ENCODE data around the genes FRAT1, PGAM1, HPS1 and HPSE2.

DNA sequence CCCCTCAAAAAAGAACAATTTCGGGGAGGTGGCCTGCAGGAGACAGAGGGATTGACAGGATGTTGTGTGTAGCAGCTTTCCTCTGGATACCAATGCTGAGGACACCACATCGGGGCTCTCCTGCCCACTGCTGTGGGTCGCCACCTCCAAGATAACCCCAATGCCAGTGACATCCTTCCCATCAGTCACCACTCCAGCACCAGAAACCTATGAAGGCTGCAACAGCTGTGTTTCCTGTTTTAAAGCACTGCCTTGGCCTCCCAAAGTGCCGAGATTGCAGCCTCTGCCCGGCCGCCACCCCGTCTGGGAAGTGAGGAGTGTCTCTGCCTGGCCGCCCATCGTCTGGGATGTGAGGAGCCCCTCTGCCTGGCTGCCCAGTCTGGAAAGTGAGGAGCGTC, 17.6 kb downstream of the ARHGAP19 start:
- RRBS = no CpG with 5 or more reads among the region's 10 CpGs
CAGE:
- cytosol, long polyA plus RNA = no peak
- long polyA plus RNA = no peak
- nucleus, long polyA plus RNA = no peak

DNA sequence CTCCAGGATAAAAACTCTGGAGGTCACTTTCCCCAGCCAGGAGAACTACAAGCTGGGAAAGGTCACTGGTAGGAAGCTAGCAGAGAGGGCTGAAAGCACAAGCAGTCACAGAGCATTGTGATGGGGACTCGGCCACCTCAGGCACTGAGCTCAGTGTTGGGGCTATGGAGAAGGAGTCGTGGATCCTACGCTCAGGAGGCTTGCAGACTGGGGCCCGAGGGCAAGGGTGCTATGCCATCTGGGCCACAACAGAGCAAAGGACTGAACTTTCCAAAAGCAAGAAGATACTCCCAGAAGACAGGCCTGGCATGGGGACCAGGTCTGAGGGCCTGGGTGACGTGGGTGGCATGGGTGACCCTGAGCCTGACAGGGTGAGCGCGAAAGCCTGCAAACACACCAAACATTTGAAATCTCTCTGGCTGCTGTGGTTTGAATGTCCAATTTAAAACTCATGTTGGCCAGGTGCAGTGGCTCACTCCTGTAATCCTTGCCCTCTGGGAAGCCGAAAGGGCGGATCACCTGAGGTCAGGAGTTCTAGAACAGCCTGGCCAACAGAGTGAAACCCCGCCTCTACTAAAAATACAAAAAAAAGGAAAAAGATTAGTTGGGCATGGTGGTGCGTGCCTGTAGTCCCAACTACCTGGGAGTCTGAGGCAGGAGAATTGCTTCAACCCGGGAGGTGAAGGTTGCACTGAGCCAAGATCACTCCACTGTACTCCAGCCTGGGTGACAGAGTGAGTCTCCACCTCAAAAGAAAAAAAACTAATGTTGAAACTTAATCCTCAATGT, 9.9 kb upstream of the ARHGAP19 start:
- RRBS = no CpG with 5 or more reads among the region's 12 CpGs
CAGE:
- cytosol, long polyA plus RNA = no peak
- long polyA plus RNA = no peak
- nucleus, long polyA plus RNA = no peak

- RRBS = 2% methylated on average over 25 of the region's 71 CpGs
CAGE:
- cytosol, long polyA plus RNA = no peak
- long polyA plus RNA = no peak
- nucleus, long polyA plus RNA = no peak
Observed at GRCh38 chr10:97318847-97319631, at the start of gene FRAT1. TSS of gene FRAT1 (plus strand) at chr10:97319271.

DNA sequence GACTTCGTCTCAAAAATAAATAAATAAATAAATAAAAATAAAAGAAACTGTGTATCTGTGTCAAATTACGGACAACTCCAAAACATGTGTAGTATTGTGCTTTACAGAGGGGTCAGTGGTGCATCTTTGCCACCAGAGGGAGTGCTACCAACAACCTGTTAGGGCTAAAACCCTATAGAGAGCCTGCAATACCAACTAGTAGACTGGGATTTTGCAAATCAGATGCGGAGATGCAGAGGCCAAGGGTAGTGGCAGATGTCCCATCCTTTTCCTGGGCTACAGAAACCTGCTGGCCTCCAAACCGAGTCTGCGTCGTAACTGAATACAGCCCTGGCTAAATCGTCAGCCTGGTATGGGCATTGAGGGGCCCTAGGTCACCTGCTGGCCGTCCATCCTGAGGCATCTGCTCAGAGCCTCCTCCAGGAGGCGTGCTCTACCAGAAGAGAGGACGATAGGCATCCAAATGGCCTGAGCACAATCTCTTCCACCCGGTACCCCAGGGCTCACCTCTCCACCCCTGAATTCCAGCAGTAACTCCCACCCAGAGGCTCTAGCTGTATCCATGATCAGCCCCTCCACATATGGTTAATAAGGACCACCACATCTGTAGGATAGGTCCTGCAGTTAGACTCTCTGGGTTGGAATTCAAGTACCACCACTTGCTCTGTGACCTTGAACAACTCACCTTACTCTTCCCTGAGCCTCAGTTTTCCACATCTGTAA, 6.2 kb upstream of the RRP12 start:
- RRBS = no CpG with 5 or more reads among the region's 11 CpGs
CAGE:
- cytosol, long polyA plus RNA = no peak
- long polyA plus RNA = no peak
- nucleus, long polyA plus RNA = no peak

DNA sequence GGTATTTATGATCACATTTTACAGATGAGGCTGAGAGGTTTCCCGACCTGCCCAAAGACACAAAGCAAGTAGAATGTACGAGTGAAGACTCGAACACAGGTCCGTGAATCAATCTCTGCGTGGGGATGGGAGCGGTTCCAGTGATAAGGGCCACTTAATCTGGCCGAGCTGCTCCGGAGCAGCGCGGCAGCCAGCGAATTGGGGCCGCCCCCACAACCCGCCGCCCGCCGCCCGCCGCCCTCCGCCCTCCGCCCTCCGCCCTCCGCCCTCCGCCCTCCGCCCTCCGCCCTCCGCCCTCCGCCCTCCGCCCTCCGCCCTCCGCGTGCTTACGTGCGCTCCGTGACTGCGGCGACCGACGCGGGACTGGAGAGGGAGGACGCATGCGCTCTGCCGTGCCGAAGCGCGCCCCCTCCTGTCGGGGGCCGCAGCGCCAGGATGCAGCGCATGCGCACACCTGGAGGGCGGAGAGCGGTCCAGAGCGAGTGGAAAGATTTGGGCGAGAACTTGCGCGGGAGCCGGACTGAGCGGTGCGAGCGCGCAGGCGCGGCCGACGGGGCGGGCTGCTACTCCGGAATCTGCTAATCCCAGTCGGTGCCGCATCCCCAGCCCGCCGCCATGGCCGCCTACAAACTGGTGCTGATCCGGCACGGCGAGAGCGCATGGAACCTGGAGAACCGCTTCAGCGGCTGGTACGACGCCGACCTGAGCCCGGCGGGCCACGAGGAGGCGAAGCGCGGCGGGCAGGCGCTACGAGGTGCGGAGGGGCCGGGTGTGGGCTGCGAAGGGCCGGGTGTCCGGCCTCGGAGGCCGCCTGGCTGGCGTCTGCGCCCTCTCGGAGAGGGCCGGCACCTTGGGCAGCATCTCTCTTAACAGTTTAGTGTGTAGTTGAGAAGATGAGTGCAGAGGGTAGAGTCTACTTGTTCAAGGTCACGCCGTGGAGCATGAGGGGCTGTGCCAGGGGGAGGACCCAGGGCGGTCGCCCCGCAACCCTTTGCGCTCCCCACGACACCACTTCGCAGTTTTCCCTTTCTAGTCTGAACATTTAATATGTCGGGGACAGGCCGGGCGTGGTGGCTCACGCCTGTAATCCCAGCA, at the start of gene PGAM1:
Gene PGAM1 (plus strand): TSS at position 499 of the 1,095 bp plus-strand sequence.
- RRBS = 1% methylated on average over 25 of the region's 113 CpGs
CAGE:
- cytosol, long polyA plus RNA = no peak
- long polyA plus RNA = start-site peak on the plus strand centred at position 531 of the sequence, 68 bp wide, 65 and 198 reads in 2 replicates
- nucleus, long polyA plus RNA = no peak

DNA sequence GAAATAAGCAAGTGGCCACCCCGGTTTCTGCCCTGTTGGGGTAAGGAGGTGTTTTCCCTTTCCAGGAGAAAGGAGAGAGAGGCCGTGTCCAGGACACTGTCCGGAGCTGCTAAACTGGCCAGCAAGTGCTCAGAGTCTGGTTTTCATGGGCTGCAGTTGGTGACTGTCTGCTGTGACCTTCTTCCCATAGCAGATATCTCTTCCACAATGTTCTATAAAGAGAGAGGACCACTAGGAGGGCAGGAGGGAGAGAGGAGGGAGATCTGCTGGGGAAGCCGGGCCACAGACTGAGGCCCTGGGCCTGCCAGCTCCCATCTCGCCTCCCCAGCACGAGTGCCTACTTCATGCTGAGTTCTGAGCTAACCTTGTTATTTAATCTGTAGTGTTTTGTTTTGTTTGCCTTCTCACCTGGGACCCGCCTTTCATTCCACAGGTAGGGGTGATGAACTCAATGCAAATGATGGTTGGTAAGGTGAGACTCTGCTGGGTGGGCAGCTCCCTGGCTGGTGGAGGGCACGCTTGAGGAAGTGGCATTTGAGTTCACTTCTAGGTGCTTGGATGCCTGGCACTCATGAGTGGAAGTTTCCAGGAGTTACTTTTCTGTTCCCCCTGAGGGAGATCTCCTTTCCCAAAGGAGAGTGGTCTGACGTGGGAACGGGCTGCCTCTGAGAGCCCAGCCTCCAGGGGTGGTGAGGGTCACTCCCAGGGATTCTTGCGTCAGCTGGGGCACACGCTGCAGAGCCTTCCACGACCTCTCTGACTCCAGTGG, 22.2 kb downstream of the UBTD1 start:
- RRBS = 96% methylated on average over 3 of the region's 13 CpGs
CAGE:
- cytosol, long polyA plus RNA = no peak
- long polyA plus RNA = no peak
- nucleus, long polyA plus RNA = no peak

GRCh38 chr10:97681956-97682519, 5.0 kb downstream of the AVPI1 start:
- RRBS = no CpG with 5 or more reads among the region's 4 CpGs
CAGE:
- cytosol, long polyA plus RNA = no peak
- long polyA plus RNA = no peak
- nucleus, long polyA plus RNA = no peak

- RRBS = no CpG with 5 or more reads among the region's 7 CpGs
CAGE:
- cytosol, long polyA plus RNA = no peak
- long polyA plus RNA = no peak
- nucleus, long polyA plus RNA = no peak
Observed at GRCh38 chr10:97724211-97725054, 10.9 kb downstream of the MARVELD1 start.

- RRBS = 94% methylated on average over 3 of the region's 6 CpGs
CAGE:
- cytosol, long polyA plus RNA = no peak
- long polyA plus RNA = no peak
- nucleus, long polyA plus RNA = no peak
Observed at GRCh38 chr10:97762826-97763410, 8.9 kb downstream of the SFRP5 start.

DNA sequence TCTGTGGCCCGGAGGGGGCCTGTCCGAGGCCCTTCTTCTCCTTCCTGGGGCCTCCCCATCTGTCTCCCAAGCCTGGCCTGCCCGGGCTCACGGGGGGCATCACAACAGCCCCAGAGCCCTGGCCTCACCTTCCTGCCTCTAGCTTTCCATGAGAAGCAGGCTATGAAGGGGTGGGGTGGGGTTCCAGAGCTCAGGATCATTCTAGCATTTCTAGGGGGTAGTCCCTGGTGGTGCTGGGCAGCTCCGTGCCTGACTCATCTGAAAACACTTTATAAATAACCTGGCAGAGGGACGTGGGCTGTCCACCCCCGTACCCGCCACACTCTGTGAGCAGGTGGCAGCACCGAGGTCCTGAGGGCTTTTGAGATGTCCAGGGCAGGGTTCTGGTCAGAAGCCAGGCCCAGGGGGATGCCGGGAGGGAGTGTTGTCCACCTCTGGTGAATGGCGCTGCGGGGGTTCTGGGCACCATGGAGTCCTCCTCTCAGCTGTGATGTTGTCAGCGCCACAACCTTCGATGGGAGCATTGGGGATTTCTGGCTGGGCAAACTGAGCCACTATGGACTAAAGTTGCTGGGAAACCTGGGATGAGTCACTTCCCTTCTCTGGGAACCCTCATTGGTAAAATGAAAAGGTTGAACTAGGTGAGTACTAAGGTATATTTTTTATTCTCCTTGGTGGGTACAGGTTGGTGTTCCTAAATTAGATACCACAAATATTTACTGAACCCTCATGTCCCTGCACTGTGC, 27.4 kb upstream of the GOLGA7B start:
- RRBS = 70% methylated on average over 3 of the region's 14 CpGs
CAGE:
- cytosol, long polyA plus RNA = no peak
- long polyA plus RNA = no peak
- nucleus, long polyA plus RNA = no peak

- RRBS = 100% methylated on average over 1 of the region's 9 CpGs
CAGE:
- cytosol, long polyA plus RNA = no peak
- long polyA plus RNA = no peak
- nucleus, long polyA plus RNA = no peak
Observed at GRCh38 chr10:97829716-97830435, 19.8 kb upstream of the GOLGA7B start.

- RRBS = no CpG with 5 or more reads among the region's 7 CpGs
CAGE:
- cytosol, long polyA plus RNA = no peak
- long polyA plus RNA = no peak
- nucleus, long polyA plus RNA = no peak
Observed at GRCh38 chr10:98209278-98209949, 58.6 kb downstream of the LOXL4 start.

- RRBS = no CpG with 5 or more reads among the region's 10 CpGs
CAGE:
- cytosol, long polyA plus RNA = no peak
- long polyA plus RNA = no peak
- nucleus, long polyA plus RNA = no peak
Observed at GRCh38 chr10:98420652-98421374, 5.8 kb upstream of the PYROXD2 start.

DNA sequence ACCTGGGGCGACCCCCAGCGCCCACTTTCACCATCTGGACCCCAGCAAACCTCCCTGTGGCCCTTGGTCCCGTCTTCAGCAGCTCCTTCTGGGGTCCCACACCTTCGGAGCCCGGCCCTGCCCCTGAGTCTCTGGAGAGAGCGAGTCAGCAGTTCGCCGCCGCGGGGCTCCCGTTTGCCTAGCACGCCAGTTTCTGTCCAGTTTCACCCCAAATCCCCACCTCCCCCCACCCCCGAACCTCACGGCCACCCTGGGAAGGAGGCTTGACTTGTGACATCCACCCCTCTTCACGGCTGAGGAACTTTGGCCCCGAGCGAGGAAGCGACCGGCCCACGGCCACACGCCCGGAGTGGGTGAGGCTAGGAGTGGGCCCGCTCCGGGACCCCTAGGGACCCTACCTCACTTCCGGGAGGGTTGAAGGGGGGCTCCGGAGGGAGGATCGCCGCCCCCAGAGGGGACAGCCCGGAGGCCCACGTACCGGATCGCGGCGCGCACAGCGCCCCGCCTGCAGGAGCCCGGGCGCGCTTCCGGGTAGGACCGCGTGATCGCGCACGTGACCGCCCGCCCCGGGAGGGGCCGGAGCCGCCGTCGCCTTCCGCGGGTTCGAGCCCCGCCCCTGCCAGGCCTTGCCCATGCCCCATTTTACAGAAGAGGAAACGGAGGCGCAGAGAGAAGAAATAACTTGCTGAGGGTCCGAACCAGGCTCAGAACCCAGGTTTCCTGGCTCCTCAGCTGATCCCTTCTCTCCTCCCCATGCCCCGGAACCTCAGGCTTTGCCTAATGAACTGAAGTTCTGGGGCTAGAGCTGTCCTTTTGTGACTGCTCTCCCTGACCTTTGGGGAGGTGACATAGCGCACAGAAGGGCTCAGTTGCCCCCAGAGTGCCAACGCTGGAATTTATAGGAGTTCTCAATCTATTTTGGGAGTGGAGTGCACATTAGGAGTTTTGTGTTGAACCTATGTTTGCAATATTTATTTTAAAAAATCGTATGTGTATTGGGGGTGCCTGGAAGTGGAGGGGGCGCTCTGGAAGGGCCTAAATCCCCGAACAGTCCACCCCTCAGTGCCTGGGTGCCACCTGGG, at the start of gene HPS1:
Gene HPS1 (minus strand): TSS at position 527 of the 1,082 bp plus-strand sequence.
- RRBS = 1% methylated on average over 19 of the region's 66 CpGs
CAGE:
- cytosol, long polyA plus RNA = no peak
- long polyA plus RNA = no peak
- nucleus, long polyA plus RNA = start-site peak on the minus strand centred at position 494 of the sequence, 32 bp wide, 55 and 80 reads in 2 replicates

GRCh38 chr10:98460619-98461488, 14.1 kb upstream of the HPS1 start:
- RRBS = no CpG with 5 or more reads among the region's 3 CpGs
CAGE:
- cytosol, long polyA plus RNA = no peak
- long polyA plus RNA = no peak
- nucleus, long polyA plus RNA = no peak

GRCh38 chr10:99235379-99236332, at the start of gene HPSE2:
TSS of gene HPSE2 (minus strand) at chr10:99235852.
- RRBS = no CpG with 5 or more reads among the region's 27 CpGs
CAGE:
- cytosol, long polyA plus RNA = no peak
- long polyA plus RNA = no peak
- nucleus, long polyA plus RNA = no peak

DNA sequence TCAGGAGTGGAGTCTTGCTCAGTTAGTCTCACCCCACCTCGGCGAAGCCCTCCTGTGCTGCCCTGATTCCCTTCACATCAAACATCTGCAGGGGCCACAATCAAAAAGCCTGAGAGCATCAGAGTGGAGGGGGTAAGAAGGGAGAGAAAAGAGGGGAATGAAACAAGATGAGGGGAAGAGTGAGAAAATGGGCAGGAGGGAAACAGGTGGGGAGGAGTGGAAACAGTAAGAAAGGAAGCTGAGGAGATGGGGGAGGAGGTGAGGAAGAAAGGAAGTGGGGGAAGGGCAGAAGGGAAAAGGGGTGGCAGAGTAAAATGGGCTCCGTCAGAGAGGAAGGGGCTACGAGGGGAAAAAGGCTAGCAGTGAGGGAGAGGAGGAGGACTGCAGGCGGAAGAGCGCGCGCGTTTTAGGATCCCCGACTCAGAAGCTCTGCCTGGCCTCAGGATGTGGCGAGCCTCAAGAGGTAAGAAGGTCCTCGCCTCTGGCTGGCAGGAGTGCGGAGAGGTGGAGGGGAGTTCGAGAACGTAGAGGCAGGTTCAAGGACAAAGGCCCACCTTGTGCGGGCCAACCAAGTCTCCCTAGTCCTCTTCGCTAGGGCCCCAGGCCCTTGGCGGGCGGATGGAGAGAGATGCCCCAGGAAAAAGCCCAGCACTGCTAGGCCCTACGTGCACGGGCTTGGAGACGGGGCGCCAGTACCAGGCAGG, 5.8 kb upstream of the NKX2-3 start:
- RRBS = no CpG with 5 or more reads among the region's 23 CpGs
CAGE:
- cytosol, long polyA plus RNA = no peak
- long polyA plus RNA = no peak
- nucleus, long polyA plus RNA = no peak

DNA sequence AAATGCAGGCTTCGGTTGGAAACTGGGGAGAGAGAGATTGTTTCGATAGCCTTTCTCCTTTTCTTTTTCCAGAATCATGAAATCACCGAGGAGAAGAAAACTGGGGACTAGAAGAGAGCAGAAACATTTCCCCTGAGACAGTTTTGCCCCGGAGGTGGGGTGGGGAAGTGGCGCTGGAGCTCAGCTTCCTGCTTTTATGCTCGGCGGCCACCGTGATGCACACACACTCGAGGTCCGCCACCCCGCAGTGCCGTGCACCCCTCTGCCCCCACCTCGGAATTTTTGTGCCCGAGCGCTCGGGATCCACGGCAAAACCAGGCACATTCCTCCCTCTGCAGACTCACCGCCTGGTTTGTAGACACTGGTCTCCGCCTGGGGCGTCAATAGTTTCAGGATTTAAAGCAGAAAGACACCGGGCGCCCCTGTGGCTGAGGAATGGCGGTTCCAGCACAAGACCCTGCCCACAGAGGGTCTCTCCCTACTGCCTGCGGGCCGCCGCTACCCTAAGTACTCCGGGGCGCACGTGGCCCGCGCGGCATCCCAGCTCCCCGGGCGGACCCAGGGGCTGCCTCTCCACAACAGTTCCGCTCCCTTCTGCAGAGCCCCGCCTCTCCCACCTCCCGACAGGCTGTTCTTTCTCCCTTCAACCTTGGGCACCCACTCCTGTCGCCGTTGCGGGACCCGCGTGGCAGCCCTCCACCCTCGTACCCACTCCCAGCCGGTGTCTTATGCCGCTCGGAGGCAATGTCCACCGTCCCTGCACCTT, 1.9 kb upstream of the NKX2-3 start:
- RRBS = 5% methylated on average over 13 of the region's 47 CpGs
CAGE:
- cytosol, long polyA plus RNA = no peak
- long polyA plus RNA = no peak
- nucleus, long polyA plus RNA = no peak

- RRBS = no CpG with 5 or more reads among the region's 37 CpGs
CAGE:
- cytosol, long polyA plus RNA = no peak
- long polyA plus RNA = no peak
- nucleus, long polyA plus RNA = no peak
Observed at GRCh38 chr10:99533924-99534773, 1.4 kb downstream of the NKX2-3 start.

GRCh38 chr10:99540418-99541225, 7.9 kb downstream of the NKX2-3 start:
- RRBS = 5% methylated on average over 19 of the region's 61 CpGs
CAGE:
- cytosol, long polyA plus RNA = no peak
- long polyA plus RNA = no peak
- nucleus, long polyA plus RNA = no peak